ENCODE measurements around a stretch of chr2.

DNA sequence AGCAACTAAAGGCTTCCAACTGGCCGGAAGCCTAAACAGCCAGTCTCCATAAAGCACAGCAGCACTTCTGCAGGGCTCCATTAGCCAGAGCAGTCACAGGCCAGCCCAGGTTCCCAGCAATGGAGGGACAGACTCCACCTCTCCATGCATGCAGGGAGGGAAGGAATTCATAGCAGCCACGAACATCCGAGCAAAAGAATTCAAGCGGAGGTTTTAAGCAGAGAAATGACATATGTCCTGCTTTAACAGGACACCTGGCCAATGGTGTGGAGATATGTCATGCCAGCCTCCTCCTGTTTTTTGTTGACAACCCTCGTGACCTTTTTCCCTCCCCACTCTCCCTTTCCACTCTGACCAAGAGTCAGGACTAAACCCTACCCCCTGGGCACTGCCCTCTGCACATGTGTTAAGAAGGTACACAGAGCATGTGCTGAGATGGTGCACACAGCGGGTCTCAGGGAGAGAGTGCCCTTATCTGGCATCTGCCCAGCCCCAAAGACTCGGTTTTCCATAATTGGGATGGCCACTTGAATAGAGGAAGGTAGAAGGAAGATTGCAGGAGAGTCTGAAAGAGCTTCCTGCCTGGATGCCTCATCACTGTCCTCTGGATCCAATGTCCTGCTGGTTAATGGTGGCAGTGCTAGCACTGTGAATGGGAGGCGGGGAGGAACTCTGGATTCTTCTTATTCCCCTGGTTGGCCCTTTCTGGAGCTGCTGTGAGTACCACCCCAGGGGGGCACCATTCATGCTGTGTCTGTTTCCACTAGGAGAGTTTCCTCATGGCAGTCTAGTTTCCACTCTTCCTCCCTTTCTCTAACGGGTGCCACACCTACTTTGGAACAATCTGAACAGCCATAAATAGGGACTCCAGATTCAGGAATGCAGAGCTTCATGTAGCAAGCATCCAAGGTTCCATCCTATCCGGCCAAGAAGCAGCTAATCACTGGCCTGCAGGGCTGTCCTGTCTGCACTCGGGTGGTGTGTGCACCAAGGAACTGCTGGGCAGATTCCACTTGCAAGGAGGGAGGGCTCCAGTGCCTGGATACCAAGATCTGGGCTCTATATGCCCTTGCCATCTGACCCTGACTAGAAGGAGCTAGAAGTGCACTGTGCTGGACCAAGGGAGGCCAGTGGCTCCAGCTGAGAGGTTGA is 4.9 kb upstream of the ATOH8 start:
- PRO-cap = bidirectional peak, plus-strand start at position 870 of the sequence, minus-strand start at position 591 of the sequence
- RAMPAGE, long total RNA, 5 experiments = no peak in any of the 5 experiments
- RRBS = no CpG with 5 or more reads among the region's 11 CpGs

- PRO-cap = bidirectional peak, plus-strand start at chr2:85754881, minus-strand start at chr2:85754856
- RAMPAGE, long total RNA, 5 experiments = start-site peak on the plus strand in 2 of 5 experiments, at chr2:85754690-85754940 at its widest, 5 to 15 reads per replicate
- RRBS = 2% methylated on average over 50 of the region's 96 CpGs
Measured at GRCh38 chr2:85754423-85755390, 916 bp downstream of the ATOH8 start.

DNA sequence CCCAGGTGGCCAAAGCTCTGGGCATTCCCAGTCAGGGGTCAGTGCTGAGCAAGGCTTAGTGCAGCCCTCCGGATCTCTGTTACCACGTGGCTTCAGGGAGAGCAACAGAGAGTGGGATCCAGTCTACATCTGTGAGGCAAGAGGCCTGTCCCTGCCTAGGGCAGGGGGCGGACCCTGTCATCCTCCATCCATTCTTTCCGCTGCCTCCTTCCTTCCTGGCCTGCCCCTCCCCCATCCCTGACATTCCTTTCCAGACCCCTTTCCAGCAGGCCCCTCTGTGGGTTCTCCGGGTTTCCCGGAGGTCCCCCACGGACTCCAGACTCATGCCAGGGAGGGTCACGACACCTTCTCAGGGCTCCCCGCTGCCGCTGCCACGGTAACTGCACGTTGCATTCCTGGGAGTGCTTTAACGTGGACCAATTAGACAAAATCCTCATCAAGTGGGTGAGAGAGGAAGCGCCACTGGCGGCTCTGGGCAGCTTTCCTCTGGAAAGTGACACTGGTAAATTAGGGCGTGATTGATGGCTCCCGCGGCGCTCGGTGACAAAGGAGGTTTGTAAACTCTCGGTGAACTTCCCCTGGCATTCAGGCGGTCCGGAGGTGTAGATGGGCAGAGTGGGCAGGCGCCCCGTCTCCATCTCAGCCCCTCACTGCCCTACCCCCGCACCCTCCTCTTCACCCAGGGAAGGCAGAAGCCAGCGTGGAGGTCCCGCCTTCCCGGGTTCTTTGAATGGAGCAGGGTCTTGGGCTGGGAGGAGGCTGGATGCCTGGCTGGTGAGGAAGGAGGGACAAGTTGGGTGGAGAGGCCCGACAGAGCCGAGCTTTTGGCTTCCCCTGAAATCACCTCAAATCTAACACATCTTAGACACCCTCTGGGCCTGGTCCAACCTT is 11.5 kb downstream of the ATOH8 start:
- PRO-cap = no peak
- RAMPAGE, long total RNA, 5 experiments = no peak in any of the 5 experiments
- RRBS = 70% methylated on average over 6 of the region's 31 CpGs

- PRO-cap = no peak
- RAMPAGE, long total RNA, 5 experiments = no peak in any of the 5 experiments
- RRBS = 56% methylated on average over 2 of the region's 3 CpGs
Measured at GRCh38 chr2:85793116-85793474, 39.3 kb downstream of the ATOH8 start.

DNA sequence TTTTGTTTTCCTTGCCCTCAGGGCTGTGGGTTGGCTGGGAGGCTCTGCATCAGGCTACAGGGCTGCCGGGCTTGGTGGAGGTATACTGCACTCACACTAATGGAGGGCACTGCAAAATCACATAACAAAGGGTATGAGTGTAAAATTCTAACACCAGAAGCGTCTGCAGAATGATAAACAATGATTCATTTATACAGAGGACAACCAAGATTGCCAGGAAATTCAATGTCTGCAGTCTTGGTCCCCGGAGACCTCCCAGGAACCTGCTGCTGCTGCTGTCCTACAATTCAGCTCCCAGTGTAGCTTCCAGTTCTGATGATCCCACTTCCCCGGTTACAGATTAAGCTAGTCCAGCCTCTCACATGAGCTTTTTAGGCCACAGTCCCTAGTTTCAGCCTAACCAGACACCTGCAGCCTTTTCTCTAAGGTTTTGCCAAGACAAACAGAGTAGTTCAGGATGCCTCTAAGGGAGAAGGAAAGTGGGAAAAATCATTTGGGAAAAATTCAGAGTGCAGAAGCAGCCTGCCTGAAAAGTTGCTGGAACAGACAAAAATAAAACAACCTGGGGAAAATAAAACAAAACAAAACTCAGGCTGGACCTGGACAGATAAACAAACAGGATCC is 32.4 kb upstream of the ST3GAL5 start:
- PRO-cap = no peak
- RAMPAGE, long total RNA, 5 experiments = no peak in any of the 5 experiments
- RRBS = 30% methylated on average over 2 of the region's 4 CpGs

DNA sequence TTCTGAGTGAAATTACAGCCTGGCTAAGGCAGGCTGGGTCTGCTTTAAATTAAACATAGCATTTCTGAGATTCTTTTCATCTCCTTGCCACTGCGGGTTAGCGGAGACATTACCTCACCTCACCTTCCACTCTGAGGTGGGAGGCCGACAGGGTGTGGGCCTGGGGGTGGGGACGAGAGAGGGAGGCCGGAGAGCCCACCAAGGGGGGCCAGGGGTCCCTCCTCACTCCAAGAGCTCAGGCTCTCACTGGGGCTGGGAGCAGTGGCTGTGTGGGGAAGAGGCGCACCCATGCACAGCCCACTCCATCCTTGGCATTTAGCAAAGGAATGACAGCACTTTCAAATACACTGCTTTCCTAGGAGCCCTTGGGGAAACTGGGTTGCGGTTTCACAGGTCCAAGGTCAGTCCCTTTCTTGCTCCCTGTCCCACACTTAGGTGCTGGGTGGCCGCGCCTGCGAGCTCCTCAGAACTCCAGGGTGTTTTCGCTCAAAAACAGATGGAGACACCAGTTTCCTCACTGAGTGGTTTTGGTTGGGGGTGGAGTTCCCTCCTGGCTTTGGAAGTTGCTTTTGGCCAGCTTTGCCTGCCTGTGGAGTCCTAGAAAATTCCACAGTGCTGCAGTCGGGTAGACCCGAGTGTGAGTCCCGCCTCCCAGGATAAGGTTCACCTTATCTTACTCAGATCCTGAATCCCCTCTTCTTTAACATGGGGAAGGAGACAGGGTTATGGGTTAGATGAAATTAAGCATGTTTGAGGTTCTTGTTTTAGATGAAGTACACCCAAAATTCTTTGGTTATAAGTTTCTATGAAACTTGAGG is 107.1 kb downstream of the POLR1A start:
- PRO-cap = unidirectional peak, minus-strand start at position 478 of the sequence
- RAMPAGE, long total RNA, 5 experiments = no peak in any of the 5 experiments
- RRBS = no CpG with 5 or more reads among the region's 14 CpGs

GRCh38 chr2:86000266-86000660 is 105.4 kb downstream of the POLR1A start:
- PRO-cap = no peak
- RAMPAGE, long total RNA, 5 experiments = no peak in any of the 5 experiments
- RRBS = no CpG with 5 or more reads among the region's 5 CpGs

DNA sequence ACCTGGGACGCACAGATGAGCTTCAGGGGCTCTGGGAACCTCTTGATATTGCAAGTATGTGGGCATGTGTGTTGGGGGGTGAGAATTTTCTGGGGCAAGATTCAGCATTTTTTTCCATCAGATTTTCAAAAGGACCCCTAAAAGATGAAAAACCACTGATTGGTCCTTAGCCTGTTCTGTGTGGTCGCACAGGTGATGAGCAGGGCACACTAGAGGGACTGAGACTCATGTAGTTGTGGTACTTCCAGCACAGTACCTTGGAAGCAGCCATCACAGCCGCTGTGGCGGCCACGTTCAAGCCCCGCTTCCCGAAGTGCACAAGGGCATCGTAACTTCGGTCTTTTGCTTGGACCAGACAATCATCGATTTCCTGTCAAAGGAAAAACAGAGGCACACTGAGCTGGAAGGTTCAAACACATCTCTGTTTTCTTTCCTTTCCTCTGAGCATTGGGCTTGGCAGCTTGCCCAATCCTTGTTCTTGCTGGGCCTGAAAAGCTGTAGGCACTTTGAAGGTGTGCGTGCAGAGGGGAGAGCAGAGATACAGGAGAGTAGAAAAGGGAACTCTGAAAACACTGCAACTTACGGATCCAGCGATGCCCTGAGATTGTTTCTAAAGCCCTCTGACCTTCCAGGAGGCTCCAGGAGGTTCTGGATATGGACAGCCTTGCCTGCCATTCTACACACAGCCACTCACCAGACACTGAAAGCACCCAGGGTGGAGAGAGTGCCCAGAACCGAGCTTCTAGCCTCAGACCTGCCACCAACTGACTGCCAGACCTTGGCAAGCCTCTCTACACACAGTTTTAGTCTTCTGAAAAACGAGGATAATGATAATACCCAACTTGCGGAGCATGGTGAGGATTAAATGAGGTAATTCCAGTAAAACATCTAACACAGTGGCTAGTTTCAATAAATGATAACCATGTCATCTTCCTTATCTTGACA is 52.7 kb downstream of the MRPL35 start:
- PRO-cap = no peak
- RAMPAGE, long total RNA, 5 experiments = no peak in any of the 5 experiments
- RRBS = no CpG with 5 or more reads among the region's 16 CpGs

- PRO-cap = no peak
- RAMPAGE, long total RNA, 5 experiments = no peak in any of the 5 experiments
Measured at GRCh38 chr2:86290802-86291000, 46.7 kb downstream of the REEP1 start.

DNA sequence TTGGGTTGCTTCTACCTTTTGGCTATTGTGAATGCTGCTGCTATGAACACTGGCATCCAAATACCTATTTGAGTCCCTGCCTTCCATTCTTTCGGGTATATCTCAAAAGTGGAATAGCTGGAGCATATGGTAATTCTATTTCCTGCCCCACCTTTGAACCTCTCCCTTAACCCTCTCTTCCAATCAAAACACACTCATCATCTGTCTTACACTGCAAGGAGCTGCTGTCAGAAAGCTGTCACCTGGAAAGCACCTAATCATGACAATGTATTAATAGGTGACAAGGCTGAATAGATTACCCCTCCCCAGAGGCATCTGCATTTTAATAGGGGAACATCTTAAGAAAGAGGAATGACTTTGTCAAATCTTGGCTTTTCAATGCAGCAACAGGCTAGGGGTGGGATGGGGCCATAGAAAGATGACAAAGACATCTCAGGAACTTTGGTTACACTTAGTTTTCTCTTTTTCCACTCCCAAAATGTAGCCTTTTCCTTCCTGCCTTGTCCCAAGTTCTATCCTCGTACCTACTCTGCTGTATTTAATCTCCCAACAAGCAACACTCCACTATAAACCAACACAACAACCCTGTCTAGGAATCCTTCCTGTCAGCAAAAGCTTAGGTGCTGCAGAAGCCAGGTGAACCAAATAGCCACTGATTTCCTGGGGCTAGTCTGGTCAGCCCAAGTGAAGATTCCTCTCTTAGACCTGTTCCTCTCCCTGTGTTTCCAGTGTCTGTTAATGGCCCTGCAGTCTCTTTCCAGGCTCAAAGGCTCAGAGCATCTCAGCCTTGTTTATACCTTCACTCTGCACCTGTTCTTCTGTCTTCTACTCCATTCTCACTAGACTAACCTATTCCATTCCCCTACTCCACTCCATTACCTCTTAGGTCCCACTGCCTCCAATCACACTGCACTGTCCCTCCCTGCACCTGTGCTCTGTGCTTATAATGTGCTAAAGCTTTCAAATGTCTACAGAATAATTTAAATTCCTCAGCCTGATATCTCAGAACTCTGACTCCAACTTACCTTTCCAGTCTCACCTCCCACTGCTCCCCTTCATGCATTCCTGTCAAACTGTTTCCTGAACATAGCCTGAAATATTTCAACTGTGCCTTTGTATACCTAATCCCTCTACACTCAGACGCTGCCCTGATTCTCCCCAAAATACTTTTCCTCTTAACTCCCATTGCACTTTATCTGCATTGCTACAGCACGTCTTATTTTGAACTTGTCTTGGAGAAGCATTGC is 41.0 kb downstream of the CHMP3 start:
- PRO-cap = no peak
- RAMPAGE, long total RNA, 5 experiments = start-site peak on the minus strand in 1 of 5 experiments, centred at position 709 of the sequence, 19 reads per replicate
- RRBS = no CpG with 5 or more reads among the region's 4 CpGs

DNA sequence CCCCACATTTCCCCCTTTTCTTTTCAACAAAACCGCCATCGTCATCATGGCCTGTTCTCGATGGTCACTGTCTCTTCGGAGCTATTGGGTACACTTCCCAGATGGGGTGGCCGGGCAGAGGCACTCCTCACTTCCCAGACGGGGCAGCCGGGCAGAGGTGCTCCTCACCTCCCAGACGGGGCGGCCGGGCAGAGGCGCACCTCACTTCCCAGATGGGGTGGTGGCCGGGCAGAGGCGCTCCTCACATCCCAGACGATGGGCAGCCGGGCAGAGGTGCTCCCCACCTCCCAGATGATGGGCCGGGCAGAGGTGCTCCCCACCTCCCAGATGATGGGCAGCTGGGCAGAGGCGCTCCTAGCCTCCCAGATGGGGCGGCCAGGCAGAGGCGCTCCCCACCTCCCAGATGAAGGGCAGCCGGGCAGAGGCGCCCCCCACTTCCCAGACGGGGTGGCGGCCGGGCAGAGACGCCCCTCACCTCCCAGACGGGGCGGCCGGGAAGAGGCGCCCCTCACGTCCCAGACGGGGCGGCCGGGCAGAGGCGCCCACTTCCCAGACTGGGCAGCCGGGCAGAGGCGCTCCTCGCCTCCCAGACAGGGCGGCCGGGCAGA is 14.5 kb downstream of the CHMP3 start:
- PRO-cap = no peak
- RAMPAGE, long total RNA, 5 experiments = start-site peak on the minus strand in 1 of 5 experiments, centred at position 442 of the sequence, 8 reads per replicate
- RRBS = no CpG with 5 or more reads among the region's 39 CpGs

- PRO-cap = unidirectional peak, minus-strand start at chr2:86649370
- RAMPAGE, long total RNA, 5 experiments = no peak in any of the 5 experiments
- RRBS = no CpG with 5 or more reads among the region's 1 CpG
Measured at GRCh38 chr2:86649004-86649560, 25.4 kb upstream of the RNF103 start.

- PRO-cap = no peak
- RAMPAGE, long total RNA, 5 experiments = no peak in any of the 5 experiments
- RRBS = no CpG with 5 or more reads among the region's 2 CpGs
Measured at GRCh38 chr2:86776988-86777378, 13.7 kb downstream of the CD8A start.

GRCh38 chr2:86783638-86784397 is 6.9 kb downstream of the CD8A start:
- PRO-cap = no peak
- RAMPAGE, long total RNA, 5 experiments = no peak in any of the 5 experiments
- RRBS = no CpG with 5 or more reads among the region's 9 CpGs

DNA sequence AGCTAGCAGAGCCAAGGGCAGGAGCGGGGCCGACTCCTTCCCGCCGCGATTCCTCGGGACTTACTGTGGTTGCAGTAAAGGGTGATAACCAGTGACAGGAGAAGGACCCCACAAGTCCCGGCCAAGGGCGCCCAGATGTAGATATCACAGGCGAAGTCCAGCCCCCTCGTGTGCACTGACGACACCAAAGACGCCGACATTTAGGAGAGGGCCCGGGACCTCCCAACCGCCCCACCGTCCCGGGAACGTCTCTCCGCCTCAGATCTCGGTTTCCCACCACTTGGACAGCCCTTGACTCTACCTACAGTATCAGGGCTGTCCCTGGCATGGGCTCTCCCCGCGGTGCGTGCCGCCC is 1.5 kb downstream of the CD8A start:
- PRO-cap = no peak
- RAMPAGE, long total RNA, 5 experiments = no peak in any of the 5 experiments
- RRBS = 16% methylated on average over 15 of the region's 24 CpGs

DNA sequence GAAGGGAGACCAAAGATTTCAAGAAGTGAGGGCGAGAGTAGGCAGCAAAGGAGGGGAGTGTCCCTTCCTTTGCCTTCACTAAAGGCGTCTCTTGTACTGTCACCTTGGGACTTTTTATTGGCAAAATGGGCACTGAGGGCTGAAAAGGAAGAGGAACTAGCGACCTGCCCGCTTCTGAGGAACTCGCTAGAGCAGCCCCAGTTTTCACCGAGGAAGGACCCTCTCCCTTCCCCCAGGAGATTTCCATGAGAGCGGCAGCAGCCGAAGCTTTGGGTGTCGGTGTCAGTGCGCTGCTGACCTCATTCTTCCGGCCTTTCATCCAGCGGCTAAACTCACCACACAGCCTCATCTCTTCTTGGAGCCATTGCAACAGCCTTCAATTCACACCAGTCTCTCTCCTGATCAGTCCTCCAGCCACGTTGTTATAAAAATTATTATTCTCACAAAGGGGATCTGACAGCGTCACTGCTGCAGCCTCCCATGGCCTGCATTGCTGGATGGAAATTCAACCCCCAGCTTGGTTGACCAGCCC is 527 bp upstream of the CD8A start:
- PRO-cap = no peak
- RAMPAGE, long total RNA, 5 experiments = no peak in any of the 5 experiments
- RRBS = no CpG with 5 or more reads among the region's 14 CpGs

DNA sequence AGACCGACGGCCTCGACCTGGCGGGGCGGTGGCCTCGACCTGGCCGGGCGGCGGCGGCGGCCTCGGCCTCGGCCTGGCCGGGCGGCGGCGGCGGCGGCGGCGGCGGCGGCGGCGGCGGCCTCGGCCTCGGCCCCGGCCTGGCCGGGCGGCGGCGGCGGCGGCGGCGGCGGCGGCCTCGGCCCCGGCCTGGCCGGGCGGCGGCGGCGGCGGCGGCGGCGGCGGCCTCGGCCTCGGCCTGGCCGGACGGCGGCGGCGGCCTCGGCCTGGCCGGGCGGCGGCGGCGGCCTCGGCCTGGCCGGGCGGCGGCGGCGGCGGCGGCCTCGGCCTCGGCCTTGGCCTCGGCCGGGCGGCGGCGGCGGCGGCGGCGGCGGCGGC is 28.0 kb upstream of the RGPD1 start:
- PRO-cap = no peak
- RAMPAGE, long total RNA, 5 experiments = no peak in any of the 5 experiments
- RRBS = no CpG with 5 or more reads among the region's 85 CpGs

GRCh38 chr2:87075749-87076861 is 54.5 kb upstream of the PLGLB1 start:
- PRO-cap = unidirectional peak, minus-strand start at chr2:87076341; unidirectional peak, minus-strand start at chr2:87076429
- RAMPAGE, long total RNA, 5 experiments = start-site peak on the minus strand in 3 of 5 experiments, at chr2:87076391-87076437 at its widest, 8 to 12 reads per replicate
- RRBS = 0% methylated on average over 3 of the region's 134 CpGs

DNA sequence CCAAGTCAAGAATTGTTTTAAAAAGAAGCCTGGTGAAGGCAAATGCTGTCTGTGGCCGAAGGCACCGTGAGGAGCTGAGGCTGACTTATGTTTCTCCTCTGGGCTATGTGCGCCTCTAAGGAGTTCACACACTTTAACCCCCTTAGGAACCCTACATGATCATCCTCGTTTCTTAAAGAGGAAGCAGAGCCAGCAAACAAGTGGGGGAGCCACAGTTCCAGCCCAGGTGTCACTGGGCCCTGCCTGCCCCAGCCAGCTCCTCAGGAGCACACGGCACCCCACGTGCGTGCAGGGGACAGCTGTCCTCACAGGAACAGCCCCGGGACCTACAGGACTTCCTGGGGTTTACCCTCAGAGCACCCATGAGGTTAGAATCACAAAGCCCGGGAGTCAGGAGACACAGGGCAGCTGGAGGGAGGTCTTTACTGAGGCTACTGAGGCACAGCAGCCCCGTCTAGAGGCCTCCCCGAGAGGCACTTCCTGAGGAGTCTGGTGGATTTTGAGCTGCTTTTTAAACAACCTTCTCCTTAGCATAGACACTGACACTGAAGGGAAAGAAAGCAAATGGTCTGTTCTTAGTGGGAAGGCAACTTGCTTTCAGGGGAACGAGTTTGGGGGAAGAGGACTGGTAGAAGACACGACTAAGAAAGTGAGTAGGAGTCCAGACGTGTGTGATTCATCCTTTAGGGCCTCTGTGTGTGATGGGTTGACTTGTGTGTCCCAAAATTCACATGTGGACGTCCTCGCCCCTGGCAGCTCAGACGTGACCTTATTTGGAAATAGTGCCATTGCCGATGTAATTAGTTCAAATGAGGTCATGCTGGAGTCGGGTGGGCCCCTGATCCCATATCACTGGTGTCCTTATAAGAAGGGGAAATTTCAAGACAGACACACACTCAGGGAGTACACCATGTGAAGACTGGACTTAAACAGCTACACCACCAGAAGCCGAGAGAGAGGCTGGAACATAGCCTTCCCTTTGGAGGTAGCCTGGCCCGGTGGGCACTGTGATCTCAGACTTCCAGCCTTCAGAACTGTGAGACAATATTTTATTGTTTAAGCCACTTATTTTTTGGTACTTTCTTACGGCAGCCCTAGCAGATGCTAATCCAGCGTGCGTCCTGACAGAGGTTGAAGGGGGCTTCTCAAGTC is 278.5 kb upstream of the PLGLB2 start:
- PRO-cap = no peak
- RAMPAGE, long total RNA, 5 experiments = start-site peak on the plus strand in 1 of 5 experiments, centred at position 453 of the sequence, 5 reads per replicate
- RRBS = 55% methylated on average over 1 of the region's 24 CpGs

GRCh38 chr2:87501025-87501529 is 246.8 kb upstream of the PLGLB2 start:
- PRO-cap = no peak
- RAMPAGE, long total RNA, 5 experiments = no peak in any of the 5 experiments
- RRBS = no CpG with 5 or more reads among the region's 11 CpGs